Cardiac muscle cell (in vitro differentiated cells and primary cell): ENCODE measurements around a stretch of chr14.

DNA sequence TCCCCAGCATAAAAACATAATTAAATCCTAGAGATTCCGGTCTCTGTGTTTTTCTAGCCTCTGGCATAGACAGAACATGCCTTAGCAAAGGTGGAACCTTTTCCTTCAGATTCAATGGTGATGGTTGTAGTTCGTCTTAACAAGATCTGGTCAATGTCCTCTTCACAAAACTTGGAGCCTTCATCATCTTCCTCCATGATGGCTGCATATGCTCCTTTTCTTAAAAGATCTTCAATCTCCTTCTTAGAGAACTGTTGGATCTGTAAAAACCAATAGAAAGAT lies 18.0 kb upstream of the SUPT16H start:
- RAMPAGE, long total RNA = no peak
- RRBS = no CpG with 5 or more reads among the region's 2 CpGs

GRCh38 chr14:21450087-21450640 lies 5.8 kb downstream of the CHD8 start:
- RAMPAGE, long total RNA = no peak
- RRBS = no CpG with 5 or more reads among the region's 2 CpGs

- RAMPAGE, long total RNA = no peak
- RRBS = no CpG with 5 or more reads among the region's 10 CpGs
These were observed 1.1 kb downstream of the CHD8 start for GRCh38 chr14:21454870-21455214.

- RAMPAGE, long total RNA = no peak
- RRBS = 4% methylated on average over 3 of the region's 19 CpGs
These were observed 251 bp upstream of the METTL3 start for GRCh38 chr14:21511402-21511779.

- RAMPAGE, long total RNA = no peak
- RRBS = no CpG with 5 or more reads among the region's 2 CpGs
These were observed 38.5 kb upstream of the OR4E1 start for GRCh38 chr14:21712013-21712580.

DNA sequence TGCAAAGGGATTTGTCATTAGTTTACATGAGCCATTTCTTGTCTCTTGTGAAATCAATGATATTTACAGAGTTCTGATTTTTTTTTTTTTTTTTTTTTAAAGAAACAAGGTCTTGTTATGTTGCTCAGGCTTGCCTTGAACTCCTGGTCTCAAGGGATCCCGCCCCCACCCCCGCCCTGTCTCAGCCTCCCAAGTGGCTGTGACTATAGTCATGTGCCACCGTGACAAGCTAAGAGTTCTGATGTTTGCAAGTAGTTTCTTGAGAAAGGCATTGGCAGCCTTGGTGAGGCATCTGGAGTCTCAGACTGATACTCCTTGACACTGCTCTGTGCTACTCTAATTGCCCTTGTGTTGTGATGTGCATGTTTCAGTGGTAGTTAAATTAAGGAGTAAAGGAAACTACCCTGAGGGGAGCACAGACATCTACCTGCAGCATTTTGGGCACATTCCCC lies 46.2 kb upstream of the OR4E1 start:
- RAMPAGE, long total RNA = no peak
- RRBS = no CpG with 5 or more reads among the region's 3 CpGs

GRCh38 chr14:21749243-21749945 lies 75.8 kb upstream of the OR4E1 start:
- RAMPAGE, long total RNA = no peak
- RRBS = no CpG with 5 or more reads among the region's 6 CpGs

GRCh38 chr14:21845454-21845885 lies 171.9 kb upstream of the OR4E1 start:
- RAMPAGE, long total RNA = no peak
- RRBS = no CpG with 5 or more reads among the region's 3 CpGs

DNA sequence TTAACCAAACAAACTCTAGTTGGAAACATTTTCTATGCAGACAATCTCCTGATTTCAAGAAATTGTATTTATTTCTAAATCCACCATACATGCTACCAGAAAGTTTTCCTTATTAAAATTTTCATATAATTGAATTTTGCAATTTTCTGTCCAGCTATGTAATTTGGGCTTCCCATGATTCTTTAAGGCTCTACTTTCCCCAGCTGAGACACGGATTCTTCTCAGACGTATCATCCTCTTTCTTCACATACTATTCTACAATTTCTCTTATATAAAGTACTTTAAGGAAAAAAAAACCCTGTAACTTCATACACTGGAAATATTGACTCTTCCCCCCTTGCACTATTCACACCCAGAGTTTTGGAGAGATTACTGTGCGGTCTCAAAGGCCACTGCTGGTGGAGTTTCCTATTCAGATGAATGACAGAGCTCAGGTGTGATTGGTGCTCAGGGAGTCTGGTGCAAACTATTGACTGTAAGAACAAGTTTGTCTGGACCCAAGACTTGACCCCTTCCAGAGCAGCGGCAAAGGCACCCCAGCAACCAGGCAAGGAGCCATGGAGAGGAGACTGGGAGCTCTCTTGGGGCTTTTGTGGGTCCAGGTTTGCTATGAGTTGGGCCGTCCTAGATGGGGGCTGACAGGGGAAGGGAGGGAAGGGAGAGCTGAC lies 187.5 kb upstream of the OR4E1 start:
- RAMPAGE, long total RNA = no peak
- RRBS = no CpG with 5 or more reads among the region's 5 CpGs

DNA sequence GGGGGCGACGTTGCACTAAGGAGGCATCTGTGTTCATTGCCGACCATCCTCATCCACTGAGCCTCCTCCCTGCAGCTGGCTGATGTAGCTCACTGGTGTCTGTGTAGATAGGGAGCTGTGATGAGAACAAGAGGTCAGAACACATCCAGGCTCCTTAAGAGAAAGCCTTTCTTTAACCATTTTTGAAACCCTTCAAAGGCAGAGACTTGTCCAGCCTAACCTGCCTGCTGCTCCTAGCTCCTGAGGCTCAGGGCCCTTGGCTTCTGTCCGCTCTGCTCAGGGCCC lies 220.6 kb upstream of the OR4E1 start:
- RAMPAGE, long total RNA = no peak
- RRBS = no CpG with 5 or more reads among the region's 4 CpGs

DNA sequence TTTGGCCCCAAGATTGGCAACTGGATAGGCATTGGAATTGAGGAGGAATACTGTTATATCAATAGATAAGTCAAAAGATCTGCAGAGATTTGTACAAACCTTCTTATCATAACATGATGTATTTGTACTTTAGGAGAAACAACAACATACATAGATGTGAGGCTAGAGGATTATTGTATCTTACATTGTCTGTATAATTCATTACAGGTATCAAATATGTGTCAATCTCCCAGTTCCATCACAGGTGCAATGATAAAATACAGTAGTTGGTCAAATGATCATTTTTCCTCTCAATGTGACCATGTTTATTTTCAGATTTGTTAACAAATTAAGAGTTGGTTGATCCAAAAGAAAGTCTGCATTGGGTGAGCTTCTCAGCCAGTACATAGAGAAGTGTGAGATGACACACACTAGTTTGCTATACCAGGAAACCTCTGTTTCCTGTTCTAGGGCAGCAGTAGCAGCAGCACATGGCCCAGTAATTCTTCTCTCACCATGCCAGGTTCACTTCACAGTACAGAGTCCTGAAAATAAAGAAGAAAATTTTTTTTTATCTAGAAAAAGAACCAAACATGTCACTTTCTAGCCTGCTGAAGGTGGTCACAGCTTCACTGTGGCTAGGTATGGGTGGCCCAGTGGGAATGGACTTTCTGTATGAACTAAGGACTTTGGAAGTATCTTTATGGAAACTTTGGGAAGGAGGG lies 250.1 kb upstream of the OR4E1 start:
- RAMPAGE, long total RNA = no peak

GRCh38 chr14:22095641-22096207 lies 422.1 kb upstream of the OR4E1 start:
- RAMPAGE, long total RNA = no peak
- RRBS = no CpG with 5 or more reads among the region's 1 CpG

GRCh38 chr14:22118453-22118856 lies 444.8 kb upstream of the OR4E1 start:
- RAMPAGE, long total RNA = no peak
- RRBS = no CpG with 5 or more reads among the region's 2 CpGs

DNA sequence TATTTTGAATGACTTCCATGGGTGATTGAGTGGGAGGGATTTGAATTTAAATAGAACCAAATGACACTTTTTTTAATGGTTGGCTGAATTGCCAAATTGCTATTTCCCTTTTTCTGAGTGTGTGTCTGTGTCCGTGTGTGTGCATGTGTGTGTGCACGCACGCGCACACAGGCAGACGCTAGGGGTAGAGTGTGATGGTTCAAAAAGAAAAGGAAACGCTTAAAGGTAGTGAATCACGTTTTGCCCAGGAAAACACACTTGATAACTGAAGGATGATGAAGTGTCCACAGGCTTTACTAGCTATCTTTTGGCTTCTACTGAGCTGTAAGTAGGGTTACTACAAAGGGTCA lies 362.6 kb downstream of the DAD1 start:
- RAMPAGE, long total RNA = no peak
- RRBS = no CpG with 5 or more reads among the region's 7 CpGs

GRCh38 chr14:22388992-22389754 lies 199.9 kb downstream of the DAD1 start:
- RAMPAGE, long total RNA = no peak
- RRBS = no CpG with 5 or more reads among the region's 7 CpGs

DNA sequence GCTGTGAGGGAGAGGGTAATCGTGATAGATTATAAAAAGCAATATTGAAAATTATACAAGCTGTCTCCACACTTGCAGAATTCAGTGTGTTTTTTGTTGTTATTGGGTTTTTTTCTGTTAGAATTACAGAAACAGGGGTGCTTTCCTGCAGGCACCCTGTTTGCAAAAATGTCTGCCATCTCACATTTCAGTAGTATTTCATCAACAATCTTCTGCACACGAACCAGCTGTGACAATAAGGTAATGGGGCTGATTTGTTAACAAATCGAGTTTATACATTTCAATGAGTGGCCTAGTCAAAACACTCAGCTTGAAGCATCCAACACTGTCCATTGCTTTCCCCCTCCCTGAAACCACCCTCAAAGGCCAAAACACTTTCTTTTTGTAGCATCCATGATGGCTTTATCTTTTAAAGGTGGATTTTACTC lies 90.2 kb downstream of the DAD1 start:
- RAMPAGE, long total RNA = no peak
- RRBS = no CpG with 5 or more reads among the region's 3 CpGs

GRCh38 chr14:22501792-22502437 lies 87.1 kb downstream of the DAD1 start:
- RAMPAGE, long total RNA = no peak
- RRBS = no CpG with 5 or more reads among the region's 11 CpGs

GRCh38 chr14:22520736-22521079 lies 68.3 kb downstream of the DAD1 start:
- RAMPAGE, long total RNA = no peak
- RRBS = no CpG with 5 or more reads among the region's 3 CpGs

- RAMPAGE, long total RNA = no peak
- RRBS = no CpG with 5 or more reads among the region's 5 CpGs
These were observed 63.7 kb downstream of the DAD1 start for GRCh38 chr14:22525121-22525947.

GRCh38 chr14:22572362-22573239 lies 16.4 kb downstream of the DAD1 start:
- RAMPAGE, long total RNA = no peak
- RRBS = no CpG with 5 or more reads among the region's 3 CpGs